ENCODE measurements around the gene CR1L.

- RAMPAGE, total RNA: no peak
Measured at GRCh38 chr1:207001619-207002382, 30.8 kb downstream of the C1orf116 start.

- RAMPAGE, total RNA: no peak
Measured at GRCh38 chr1:207018824-207019566, 13.6 kb downstream of the C1orf116 start.

DNA sequence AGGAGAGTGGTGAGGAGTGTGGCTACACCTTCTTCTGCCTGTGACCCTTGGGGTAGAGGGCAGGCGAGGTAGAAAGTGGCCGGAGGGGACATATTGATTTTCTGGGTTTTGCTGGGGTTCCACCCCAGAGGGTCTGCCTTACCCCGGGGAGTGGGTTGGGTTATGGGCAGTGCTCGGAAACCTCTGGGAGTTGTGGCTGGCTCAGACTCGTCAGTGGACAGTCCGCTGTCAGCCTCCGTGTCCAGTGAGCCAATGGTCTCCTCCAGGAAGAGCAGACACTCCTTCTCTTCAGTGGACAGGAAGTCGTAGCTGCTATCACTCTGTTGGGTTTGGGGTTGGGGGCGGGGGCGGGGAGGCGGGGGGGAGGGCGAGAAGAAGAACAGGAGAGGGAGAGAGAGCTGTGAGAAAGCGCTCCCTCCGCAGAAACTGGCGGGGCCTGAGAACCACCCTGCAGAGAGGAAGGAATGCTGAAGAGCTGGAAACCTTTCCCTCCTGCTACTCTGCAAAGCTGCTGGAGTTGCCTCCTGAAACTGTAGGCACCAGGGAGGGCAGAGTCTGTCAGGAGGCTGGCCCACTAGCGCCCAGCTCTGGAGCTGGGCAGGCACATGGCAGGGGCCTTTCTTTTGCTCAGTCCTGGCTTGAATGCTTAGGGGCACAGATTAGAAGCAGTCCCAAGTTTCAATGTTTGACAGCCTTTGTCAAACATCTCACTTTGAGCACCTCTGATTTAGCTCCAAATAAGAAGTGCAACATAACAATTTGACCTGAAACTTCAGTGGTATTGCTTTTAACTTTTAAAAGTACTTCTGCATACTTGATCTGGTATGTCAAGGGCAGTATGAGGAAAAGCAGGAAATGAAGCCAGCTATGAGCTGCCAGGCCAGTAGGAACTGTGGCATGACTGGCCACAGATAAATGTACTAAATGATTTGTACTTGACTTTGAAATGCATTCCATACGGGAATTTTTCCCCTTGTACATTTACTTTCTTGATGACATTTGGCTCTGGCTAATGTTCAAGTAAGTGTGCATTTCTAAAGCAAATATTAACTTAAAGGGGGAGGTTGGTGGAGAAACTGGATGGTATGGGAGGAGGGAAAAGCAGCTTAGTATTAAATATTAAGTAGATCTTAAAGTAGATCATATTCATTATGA lies 7.4 kb downstream of the C1orf116 start:
- RAMPAGE, total RNA: no peak

- RAMPAGE, total RNA: no peak
Measured at GRCh38 chr1:207029771-207030400, 2.7 kb downstream of the C1orf116 start.

GRCh38 chr1:207031491-207032338 lies 841 bp downstream of the C1orf116 start:
- RAMPAGE, total RNA: no peak

DNA sequence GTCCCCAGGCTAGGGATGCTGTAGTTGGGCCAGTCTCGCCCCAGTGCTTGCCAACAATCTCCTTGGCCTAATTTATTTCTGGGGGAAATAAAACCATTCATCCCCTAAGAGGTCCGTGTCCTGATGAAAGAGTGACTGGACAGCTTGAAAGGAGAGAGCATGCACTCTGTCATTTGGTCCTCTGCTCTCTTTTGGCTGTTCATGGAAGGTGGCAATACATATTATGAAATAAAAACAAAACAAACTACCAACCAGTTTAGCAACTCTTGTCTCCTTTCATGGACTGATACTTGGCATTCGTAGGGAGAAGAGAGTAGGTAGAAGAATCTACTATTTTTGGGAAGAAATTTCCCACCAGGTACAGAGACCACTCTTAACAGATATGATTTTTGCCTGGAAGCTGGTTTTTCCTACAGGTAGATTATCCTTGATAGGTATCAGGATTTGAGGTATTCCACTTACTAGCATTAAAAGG lies 739 bp upstream of the C1orf116 start:
- RAMPAGE, total RNA: no peak

DNA sequence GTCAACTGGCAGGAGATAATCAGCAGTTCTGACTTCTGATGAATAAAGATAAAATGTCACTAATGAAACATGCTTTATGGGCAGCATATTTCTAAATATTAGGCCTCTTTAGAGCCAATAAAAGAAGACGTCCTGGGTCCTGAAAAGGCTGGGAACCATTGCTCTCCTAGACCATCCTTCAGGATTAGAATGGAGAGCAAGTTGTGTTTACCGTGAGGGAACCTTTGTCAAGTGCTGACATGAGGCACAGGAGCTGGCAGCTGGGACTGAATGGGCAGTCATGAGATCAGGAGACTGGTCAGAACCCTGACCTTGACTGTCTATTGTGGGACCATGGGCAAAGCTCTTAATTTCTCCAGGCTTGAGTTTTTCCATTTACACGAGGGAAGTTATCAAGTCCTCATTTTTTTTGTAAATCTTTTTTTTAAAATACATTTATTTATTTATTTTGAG lies 5.1 kb downstream of the PFKFB2 start:
- RAMPAGE, total RNA: no peak

DNA sequence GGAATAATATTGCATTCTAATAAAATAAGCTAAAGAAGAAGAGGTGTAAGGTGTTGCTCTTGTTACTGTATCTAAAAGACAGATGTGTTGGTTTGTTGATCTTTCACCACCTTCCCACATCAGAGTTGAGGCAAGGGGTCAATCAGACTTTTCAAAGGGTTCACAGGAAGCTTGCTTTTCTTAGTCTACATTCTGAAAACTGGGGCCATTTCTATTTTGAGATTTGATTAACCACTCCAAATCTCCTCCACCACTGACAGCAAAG lies 543 bp downstream of the C4BPA start:
- RAMPAGE, total RNA: no peak

- RAMPAGE, total RNA: no peak
Measured at GRCh38 chr1:207324395-207324955, 3.0 kb downstream of the CD55 start.

DNA sequence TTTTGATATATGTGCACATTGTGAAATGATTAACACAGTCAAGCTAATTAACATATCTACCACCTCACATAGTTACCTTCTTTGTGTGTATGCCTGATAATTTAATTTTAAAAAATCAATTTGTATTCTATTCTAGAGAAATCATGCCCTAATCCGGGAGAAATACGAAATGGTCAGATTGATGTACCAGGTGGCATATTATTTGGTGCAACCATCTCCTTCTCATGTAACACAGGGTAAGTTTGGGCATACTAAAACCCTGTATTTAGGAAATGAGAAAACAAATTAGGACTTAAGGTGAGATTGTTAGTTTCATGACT lies 4.0 kb downstream of the CD55 start:
- RAMPAGE, total RNA: no peak

GRCh38 chr1:207355125-207355654 lies 33.7 kb downstream of the CD55 start:
- RAMPAGE, total RNA: no peak

DNA sequence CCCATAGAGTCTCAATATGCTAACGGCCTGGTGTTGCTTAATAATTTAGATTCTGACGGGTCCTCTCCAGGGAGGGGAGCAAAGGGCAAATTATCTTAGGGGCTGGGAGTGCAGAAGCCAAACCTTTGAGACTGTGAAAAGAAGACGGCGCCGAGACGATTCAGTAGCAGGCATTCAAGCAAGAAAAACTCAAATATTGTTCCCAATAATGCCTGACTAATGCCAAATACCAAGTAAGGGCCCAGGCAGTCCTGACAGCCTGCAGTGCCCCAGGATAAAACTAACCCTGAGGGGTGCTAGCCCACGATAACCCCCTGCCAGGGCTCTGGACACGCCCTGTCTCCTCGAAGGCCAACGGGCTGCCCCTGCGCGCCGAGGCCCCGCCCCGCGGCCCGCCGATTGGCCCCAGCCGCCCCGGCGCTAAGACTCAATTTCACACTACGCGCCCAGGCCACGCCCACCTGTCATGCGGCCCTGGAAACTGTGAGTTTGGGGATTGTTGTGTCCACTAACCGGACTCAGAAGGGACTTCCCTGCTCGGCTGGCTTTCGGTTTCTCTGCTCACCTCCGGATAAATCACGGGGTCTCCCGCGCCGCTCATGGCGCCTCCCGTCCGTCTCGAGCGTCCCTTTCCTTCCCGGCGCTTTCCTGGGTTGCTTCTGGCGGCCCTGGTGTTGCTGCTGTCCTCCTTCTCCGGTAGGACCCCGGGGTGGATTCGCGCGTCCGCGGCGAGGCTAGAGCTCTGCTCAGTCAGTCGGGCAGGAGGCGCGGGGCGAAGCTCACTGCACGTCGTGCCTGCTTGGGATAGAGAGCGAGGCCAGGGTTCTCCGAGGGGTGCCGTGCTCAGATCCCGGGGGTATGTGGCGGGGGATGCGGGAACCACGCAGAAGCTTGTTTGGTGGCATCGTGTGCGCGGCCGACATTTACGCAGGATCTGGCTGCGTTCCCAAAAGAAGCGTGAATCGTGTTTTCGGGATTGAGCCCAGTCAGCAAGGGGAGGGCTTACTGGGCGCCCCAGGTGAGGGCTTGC lies at the start of gene CR1L:
Gene CR1L, plus strand, starts transcription at position 499 of the 1,030 bp plus-strand sequence.
- RAMPAGE, total RNA: no peak

DNA sequence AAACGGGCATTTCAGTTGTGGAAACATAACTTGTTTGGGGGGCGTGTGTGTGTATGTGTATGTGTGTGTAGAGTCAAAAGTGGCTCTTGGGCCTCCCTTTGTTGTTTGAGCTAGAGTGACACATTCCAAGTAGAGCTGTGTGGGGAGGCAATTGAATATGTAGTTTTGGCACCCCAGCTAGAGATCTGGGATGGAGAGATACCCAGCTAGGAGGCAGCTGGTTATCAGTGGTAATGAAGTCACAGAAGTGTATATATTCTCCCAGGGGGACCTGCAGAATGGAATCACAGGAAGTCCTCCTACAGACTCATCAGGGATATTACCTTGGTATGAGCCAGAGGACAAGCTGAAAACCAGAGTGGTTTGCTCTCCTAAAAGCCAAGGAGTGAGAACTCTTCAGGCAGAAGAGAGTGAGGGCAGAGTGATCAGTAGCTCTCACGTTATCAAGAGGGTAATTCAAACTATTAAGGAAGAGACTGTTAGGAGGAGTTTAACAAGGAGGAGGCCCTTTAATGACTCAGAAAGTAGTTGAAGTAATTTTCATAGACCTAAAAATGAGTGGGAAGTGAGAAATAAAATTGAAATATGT lies 5.1 kb downstream of the CR1L start:
- RAMPAGE, total RNA: no peak

DNA sequence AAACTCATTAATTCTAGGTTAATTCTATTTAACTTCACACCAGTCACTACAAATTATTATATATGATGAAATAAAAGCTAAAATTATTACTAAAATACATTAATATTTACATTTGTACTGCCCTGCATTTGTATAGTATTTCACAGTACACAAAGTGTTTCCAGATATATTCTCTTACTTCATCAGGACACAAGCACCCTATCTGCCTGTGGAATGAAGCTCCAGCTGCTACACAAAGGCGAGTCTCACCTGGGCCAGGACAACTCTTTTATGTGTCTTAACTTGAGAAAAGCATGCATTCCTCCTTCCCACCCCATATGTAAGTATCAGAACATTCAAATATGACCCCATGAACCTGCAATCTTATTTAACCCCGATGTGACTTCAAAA lies 50.9 kb downstream of the CD46 start:
- RAMPAGE, total RNA: no peak

DNA sequence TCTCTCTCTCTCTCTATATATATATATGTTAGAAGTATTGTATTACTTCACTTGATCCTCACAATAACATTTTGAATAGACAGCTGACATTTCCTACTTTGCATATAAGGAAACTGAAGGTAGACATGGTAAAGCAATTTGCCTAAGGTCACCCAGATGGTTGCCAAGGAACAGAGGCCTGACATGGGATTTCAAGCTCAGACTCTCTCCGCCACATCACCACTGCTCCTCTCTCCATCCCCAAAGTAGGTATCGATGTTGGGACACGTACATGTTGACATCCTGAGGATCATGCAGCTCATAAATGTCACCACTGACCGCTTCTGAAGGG lies 38.9 kb downstream of the CD34 start:
- RAMPAGE, total RNA: no peak

DNA sequence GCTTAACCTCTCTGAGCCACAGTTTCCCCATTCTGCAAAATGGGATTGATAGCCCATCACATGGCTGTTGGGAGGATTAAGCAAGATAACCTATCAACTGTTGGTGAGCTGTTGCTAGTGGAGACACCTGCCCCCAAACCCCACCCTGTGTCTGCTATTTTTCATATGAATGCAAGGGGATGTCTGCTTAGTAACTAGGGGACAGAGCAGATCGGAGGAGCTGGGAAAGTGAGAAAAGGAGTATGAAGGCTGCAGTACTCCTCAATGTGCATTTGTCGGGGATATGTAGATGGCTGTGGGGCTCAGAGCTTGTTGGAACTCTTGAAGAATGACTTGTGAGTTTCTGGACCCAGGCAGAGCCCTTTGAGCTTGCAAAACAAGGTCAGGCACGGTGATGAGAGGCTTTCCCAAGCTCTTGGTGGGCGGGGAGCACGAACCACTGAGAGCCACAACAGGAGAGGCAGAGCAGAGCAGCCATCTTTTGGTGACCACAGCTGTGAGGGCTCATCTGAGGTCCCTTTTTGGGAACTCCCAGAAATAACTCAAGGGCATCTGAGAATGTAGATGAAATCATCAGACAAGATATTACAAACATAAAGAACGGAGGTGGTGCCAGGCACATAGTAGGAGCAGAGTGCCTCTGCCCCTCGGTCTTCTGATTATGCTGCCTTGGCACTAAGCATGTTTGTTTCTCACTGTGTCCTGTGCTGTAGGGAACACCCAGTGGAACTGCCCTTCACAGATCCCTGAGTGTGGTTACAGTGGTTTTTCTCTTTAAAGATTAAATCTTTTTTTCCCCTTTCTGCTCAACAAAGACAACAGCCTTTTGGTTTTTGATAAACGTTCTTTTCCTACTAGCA lies 37.9 kb downstream of the CD34 start:
- RAMPAGE, total RNA: no peak

- RAMPAGE, total RNA: no peak
Measured at GRCh38 chr1:207892991-207893308, 18.0 kb downstream of the CD34 start.

DNA sequence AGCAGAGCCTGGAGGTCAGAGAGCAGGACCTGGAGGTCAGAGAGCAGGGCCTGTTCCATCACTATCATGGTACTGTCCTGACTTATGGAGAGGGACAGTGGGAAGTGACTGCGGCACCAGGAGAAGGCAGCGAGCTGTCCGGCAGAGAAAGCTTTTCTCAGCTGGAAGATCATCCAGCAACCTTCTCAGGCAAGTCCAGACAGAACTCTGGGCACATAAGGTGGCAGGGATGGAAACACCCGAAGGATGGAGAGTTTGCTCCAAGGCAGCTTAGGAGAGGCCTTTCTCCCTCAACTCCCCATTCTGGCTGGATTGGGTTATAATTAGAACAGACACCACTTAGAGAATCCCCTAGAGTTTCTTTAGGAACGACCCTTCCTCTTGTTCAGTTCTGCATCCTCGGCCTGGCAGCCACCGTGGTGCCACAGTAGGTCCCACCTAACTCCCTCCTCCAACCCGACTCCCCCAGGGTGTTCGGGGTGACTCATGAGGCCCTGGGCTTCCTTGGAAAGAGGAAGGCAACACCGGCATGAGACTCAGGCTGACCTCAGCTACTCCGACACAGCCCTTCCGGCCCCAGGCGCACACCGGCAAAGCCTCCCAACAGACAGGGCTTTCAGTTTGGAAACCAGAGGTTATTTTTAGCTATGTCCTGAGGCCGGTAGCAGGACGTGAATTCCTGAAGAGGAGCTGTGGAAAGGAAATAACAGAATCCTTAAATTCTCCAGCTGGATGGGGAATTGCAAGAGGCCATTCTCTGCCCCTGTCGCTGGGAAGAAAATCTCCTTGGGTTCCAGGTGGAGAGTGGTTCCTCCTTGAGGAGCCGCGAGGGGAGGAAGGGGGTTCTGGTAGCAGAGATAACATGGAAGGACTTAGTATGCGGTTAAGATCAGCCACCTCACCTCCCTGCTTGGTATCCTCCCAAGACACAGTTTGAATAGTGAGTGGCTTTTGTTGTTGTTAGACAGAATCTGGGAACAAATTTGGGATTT lies 24.6 kb downstream of the PLXNA2 start:
- RAMPAGE, total RNA: no peak

DNA sequence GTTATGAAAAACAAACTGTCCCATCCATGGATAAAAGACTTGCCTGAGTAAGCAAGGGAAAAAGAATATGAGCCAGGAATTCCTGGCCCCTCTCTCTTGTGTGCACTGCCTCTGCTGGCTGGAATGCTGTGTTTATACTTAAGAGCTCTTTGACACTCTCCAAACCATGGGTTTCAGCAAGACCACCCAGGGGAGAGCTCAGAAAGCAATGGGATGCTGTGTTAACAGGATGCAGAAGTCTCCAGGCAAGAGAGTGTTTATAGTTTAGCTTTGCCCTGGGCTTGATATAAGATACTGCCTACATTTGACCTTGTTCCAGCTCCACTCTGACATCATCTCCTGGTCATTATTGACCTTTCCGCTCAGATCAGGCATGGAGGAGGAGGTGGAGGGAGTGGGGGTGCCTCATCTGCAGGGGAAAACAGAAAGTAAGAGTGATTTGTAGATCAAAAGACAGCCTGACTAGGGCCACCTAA lies 232.2 kb upstream of the PLXNA2 start:
- RAMPAGE, total RNA: no peak

DNA sequence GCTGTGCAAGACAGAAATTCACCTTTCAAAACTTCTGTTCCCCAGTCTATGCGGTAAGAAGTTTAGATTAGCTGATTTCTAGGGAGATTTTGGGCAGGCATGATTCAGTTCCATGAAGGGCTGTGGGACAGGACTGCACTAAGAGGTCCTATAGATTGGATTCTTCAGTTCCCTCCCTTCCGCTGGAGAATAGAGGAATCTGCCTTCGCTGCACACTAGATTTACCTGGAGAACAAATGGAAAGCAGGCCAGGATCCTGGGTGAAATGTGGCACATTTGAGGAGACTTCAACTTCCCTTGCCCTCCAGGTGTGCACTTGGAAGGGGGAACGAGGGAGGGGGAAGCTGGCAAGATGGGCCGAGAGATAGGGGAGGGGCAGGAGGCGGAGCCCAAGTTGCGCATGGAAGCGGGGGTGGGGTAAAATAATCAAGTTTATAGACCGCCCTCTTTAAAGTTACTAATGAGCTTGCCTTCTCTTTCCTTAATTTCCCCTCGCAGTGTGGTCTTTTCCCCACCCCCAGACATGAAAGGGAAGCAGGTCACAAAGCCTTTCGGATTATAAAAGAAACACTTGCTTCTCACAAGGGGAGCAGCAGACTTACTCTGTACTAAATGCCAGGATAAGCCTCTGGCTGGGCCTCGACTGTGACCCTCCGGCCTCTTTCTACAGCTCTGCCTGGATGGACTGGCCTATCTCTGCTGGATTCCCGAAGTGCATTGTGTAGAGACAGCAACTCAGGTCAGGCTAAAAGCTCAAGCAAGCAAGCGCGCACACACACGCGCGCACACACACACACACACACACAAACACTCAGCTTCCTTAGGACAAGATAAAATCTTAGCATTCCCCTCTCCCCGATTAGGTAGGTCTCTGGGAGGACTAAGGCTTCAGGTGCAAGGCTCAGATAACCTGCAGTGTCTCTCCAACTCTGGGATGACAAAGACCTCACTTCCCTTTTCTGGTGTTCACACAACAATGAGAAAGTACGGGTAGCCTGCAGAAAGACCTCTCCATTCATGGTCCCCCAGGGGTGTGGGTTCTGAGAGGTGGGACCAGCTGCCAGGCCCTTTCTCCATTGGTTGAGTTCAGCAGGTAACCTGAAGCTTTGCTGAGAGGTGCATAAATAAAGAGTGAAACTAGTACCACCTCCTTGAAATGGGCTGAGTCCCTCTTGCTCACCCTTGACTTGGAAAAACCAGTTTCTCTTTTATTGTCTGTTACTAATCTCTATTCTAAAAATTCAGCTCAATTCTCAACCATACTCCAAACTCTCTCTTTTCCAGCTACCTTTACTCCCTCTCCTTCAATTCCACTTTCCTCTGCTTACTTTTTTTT lies 155.4 kb upstream of the CAMK1G start:
- RAMPAGE, total RNA: start-site peak on the plus strand centred at position 573 of the sequence, 40 bp wide, 514 and 405 reads in 2 replicates; start-site peak on the plus strand centred at position 1,170 of the sequence, 45 bp wide, 1,340 and 3,489 reads in 2 replicates